ENCODE measurements around a stretch of chr2.

GRCh38 chr2:54377786-54378038 is 47.0 kb downstream of the C2orf73 start:
- RRBS, result no CpG with 5 or more reads among the region's 5 CpGs

DNA sequence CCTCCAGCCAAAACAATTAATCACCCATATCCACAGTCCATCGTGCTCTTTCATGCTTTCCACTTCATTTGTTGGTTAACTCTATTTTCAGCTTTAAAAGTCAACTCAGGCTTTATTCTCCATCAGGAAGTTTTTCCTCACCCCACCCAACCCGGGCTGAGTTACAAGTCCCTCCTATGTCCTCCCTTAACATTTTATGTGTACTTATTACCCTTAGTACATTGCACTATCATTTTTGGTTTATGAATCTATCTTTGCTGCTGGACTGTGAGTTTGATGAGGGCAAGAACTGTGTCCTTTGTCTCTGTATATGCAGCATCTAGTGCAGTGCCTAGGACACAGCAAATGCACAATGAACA is 27.6 kb upstream of the SPTBN1 start:
- RRBS, result no CpG with 5 or more reads among the region's 2 CpGs

DNA sequence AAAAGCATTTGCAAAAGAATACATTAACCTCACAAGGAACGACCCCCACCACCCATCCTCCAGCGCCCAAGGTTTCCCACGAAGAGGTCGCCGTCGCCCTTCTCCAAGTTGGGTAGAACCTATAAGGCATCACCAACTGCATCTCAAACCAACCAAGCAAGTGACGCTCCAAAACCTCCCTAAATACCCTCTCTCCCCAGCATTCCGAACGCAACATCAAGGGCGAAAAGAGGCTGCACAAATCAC is 646 bp upstream of the SPTBN1 start:
- RRBS, result no CpG with 5 or more reads among the region's 10 CpGs

- RRBS, result no CpG with 5 or more reads among the region's 9 CpGs
Observed at GRCh38 chr2:54565712-54566388, 109.7 kb downstream of the SPTBN1 start.

- RRBS, result no CpG with 5 or more reads among the region's 14 CpGs
Observed at GRCh38 chr2:54573909-54575121, 118.2 kb downstream of the SPTBN1 start.

- RRBS, result no CpG with 5 or more reads among the region's 3 CpGs
Observed at GRCh38 chr2:54601106-54601910, 122.2 kb upstream of the EML6 start.

GRCh38 chr2:54609576-54610158 is 113.8 kb upstream of the EML6 start:
- RRBS, result no CpG with 5 or more reads among the region's 4 CpGs

DNA sequence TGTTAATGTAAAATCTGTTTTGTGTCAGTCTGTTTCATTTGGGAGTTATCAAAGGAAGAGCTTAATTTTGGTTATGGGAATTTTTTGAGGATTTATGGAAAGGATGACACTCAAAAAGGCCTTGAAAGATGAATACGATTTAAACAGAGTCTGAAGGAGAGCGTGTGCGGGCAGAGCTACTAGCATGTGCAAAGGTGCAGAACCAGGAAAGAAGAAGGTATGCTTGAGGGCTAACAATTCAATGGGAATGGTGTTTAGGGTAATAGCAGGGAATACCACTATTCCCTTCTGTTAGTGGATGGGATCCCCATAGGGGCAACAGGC is 105.3 kb upstream of the EML6 start:
- RRBS, result no CpG with 5 or more reads among the region's 3 CpGs

- RRBS, result no CpG with 5 or more reads among the region's 19 CpGs
Observed at GRCh38 chr2:54634368-54635569, 88.7 kb upstream of the EML6 start.

DNA sequence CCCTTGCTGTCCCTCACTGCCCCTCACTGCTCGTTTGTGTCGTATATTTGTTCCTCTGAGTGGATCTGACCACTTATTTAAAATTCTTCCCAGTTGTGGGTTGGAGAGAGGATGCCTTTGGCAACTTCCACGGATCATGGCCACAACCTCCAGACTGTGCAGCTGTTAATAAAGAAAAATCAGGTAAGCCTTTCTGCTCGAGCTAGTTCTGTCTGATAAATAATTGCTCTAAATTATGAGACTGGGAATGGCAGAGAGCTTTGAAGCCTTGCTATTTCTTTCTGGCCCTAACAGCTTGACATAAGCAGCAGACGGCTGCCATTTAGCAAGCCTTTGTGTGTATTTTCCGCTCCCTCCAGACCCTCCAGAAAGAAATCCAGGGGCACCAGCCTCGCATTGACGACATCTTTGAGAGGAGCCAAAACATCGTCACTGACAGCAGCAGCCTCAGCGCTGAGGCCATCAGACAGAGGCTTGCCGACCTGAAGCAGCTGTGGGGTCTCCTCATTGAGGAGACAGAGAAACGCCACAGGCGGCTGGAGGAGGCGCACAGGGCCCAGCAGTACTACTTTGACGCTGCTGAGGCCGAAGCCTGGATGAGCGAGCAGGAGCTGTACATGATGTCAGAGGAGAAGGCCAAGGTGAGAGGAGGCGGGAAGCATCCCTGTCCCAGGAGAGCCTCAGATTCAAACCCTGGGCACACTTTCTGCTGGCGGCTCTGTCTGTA is 77.5 kb upstream of the EML6 start:
- RRBS, result no CpG with 5 or more reads among the region's 19 CpGs

DNA sequence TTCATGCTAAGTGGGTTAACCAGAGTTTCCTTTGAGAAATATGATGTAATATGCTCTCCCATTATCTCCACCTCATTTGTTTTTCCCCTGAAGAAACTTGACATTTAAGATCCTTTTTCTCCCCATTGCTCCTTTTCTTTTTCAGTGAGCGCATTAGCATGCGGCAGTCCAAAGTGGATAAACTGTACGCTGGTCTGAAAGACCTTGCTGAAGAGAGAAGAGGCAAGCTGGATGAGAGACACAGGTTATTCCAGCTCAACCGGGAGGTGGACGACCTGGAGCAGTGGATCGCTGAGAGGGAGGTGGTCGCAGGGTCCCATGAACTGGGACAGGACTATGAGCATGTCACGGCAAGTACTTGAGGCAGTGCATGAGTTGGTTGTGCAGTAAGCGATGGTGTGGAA is 74.6 kb upstream of the EML6 start:
- RRBS, result no CpG with 5 or more reads among the region's 9 CpGs

DNA sequence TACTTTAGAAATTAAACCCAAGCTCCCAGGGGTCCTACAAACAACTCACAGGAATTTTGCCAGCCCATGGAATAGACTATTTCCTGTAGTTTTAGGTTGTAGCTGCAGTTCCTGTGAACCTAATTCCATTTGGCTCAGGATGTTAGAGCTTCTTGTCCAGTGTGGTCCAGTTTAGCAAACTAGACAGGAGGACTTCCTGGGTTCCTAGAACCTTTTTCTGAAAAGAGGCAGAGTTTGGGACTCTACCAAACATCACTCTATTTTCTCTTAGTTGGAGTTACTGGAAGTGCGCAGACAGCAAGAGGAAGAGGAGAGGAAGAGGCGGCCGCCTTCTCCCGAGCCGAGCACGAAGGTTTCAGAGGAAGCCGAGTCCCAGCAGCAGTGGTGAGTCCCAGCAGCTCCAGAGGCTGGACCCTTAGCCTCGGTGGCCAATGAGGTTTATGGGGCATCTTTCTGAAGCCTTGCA is 64.5 kb upstream of the EML6 start:
- RRBS, result no CpG with 5 or more reads among the region's 8 CpGs

DNA sequence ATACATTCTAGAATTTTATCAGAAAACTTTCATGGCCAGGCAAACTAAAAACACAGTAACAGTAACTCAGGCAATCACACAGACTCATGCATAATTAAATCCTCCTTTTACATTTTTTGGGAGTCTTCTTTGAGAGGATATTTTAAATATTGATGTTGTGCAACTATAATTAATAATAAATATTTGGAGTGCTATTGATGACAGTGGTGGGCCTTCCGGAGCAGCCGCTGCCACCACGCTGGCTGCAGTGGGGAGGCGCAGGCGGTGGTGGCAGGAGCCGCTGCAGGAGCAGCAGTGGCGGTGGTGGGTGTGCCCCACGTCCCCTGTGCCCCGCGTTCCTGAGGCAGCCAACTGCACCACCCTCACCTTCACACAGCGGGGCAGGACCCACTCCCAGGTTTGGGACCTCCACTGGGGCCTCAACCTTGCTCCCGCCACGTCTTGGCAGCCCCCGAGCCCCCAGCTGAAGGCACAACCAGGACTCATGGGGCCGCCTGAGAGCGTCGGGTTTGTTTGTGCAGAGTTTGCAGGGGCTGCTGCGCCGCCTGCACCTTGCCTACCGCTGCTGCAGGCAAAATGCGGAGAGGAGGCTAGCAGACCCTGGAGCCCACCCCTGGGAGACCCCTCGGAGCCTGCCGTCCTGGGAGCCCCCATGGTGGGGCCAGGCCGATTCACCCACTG is 15.0 kb upstream of the EML6 start:
- RRBS, result no CpG with 5 or more reads among the region's 24 CpGs

- RRBS, result no CpG with 5 or more reads among the region's 9 CpGs
Observed at GRCh38 chr2:54897930-54898376, 152.3 kb downstream of the RTN4 start.

GRCh38 chr2:54903779-54904663 is 146.2 kb downstream of the RTN4 start:
- RRBS, result no CpG with 5 or more reads among the region's 9 CpGs

DNA sequence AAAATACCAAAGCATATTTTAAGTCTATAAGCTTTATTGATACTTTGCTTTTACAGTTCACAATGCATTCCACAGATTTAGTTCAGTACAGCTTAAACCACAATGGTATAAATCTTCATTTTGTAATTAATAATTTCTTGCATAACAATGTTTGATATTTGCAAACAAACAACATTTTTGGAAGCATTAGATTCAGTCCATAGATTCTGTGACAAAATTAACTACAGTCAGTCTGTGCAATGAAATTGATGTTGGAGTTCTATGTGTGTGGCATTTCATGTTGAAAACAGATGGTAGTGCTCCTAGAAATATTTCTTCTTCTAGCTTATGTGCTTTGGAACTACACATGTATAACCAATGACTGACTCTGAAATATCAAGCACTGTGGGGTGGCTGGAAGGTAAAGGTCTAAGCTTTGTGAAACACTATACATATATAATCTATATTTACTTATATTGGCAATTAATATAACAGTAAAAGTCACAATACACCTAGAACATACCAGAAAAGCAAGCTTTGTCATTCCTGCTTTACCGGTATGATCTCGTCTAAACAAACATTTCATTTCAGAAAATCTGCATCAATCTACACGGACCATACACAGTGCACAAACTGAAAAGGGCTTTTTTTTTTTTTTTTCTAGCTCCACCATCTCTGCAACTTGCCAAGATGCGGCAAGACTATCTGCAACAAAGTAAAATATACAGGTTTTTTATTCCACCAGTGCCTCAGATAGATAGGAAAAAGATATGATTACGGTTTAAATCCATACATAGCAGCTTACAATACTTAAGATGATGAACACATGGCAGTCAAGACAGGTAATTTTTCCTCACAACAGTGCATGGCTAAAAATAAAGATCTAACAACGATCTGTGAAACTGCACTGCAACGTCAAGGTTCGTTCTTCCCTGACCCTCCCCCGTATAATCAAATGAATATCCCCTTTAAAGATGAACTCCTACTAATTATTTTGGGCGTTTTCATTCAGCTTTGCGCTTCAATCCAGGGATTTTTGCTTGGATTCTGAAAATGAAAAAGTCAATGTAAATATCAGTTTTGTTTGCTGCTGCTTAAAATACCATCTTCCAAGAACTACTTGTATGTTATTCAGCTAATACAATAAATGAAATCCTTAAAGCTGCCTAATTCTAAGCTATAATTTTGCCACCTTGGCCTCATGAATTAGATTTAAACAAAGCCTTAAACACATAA is 77.7 kb downstream of the RTN4 start:
- RRBS, result no CpG with 5 or more reads among the region's 11 CpGs

DNA sequence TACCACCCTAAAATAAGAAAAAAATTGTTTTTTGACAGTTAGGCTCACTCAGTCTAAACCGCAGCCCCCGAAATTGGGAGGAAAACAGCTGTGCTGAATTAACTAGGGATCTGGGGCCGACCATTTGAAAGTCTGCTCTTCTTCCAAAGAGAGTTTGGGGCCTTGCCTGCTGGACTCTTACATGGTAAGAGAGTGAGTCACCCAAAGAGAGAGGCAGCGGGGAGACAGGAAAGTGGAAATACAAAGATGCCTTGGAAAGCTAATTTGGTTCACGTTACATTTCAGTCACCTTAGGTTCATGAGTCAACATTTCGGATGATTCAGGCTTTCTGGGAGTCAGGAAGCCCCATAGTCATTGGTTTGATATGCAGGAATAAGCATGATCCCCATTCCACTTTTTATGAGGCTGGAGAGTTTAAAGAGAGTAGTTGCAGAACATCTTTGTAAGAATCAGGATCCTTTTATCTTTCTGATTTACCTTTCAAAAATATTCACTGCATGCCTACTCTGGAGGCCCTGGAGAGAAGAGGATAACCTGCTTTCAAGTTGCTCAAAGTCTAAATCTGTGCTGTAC is 910 bp upstream of the RTN4 start:
- RRBS, result no CpG with 5 or more reads among the region's 6 CpGs

GRCh38 chr2:55119520-55120034 is 69.3 kb upstream of the RTN4 start:
- RRBS, result no CpG with 5 or more reads among the region's 3 CpGs

DNA sequence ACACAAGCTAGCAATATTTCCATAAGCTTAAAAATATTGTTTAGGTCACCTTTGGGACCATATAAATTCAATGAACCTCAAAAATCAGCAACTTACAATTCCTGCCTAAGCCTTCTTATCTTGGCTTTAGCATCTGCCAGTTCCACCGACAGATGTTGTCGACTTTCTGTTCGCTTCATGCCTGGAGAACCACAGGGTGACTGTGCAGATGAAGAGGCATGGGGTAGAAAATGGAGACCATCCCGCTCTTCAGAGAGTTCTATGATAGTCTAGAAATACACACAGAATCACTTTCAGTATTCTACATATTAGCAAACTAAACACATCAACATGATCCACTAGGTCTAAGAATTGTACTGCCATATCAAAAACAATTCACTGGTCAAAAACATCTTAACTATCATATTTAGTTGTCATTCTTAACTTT is 64.2 kb downstream of the CCDC88A start:
- RRBS, result no CpG with 5 or more reads among the region's 4 CpGs

- RRBS, result no CpG with 5 or more reads among the region's 2 CpGs
Observed at GRCh38 chr2:55357195-55357928, 62.3 kb downstream of the CCDC88A start.

Data from skeletal muscle cell (primary cell).